BE2C (cell line): Measurements from ENCODE around the gene FOXE1.

GRCh38 chr9:96654300-96655195 lies 569 bp downstream of the PRXL2C start:
- RRBS = 1% methylated on average over 24 of the region's 75 CpGs

GRCh38 chr9:96874699-96875727 lies 20.7 kb upstream of the ZNF782 start:
- RRBS = 20% methylated on average over 5 of the region's 35 CpGs

DNA sequence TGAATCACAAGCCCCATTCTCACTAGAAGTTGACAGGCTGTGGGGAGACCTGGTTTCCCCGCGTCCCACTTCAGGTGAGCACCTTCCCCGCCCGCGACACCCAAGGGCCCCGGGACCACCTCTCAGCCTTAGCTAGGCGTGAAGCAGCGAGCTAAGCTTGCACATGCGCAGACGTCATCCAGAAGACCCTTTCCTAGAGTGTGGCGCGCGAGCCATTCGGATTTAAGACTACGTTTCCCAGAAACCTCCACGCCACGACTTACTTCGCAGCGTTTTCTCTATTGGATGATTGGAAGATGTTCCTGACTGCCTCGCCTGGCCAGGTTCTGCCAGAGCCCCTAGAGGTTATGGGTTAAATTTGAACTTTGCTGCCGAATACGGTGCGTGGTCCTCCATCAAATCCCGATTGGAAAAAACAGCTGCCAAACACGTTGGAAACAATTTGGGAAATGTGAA lies 21.4 kb upstream of the ZNF782 start:
- RRBS = no CpG with 5 or more reads among the region's 25 CpGs

- RRBS = no CpG with 5 or more reads among the region's 15 CpGs
Measured at GRCh38 chr9:97214372-97215084, 92.9 kb upstream of the CCDC180 start.

GRCh38 chr9:97232310-97232930 lies 75.0 kb upstream of the CCDC180 start:
- RRBS = no CpG with 5 or more reads among the region's 8 CpGs

- RRBS = no CpG with 5 or more reads among the region's 10 CpGs
Measured at GRCh38 chr9:97329892-97330279, 22.4 kb downstream of the CCDC180 start.

- RRBS = no CpG with 5 or more reads among the region's 13 CpGs
Measured at GRCh38 chr9:97529237-97530066, 28.0 kb downstream of the TMOD1 start.

DNA sequence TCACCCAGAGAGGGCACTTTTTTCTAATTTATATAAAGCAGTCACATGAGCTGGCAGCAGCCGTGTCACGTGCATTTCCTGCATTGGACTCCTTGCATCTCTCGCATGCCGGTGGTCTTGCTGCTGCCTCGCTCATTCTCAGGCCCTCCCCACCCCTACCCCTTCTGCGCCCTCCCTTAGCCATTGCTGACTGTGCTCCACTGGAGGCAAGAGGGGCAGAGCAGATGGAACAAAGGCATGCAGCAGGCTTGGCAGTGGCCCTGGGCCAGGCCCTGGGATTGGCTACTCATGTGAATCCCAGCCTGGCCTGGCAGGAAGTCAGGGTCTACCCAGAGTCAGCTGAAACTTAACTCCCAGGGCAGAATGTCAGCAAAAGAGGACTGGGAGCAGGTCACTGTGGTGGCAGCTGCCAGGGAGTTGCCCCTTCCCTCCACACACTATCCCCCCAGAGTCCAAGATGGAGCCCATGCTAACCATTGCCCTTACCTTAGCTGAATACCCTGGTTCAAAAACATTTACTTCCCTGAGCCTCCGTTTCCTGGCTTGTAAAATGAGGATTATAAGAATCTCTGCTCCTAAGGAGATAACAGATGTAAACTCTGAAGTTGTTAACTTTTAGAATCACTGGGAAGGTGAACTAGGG lies 62.2 kb downstream of the TSTD2 start:
- RRBS = no CpG with 5 or more reads among the region's 7 CpGs

GRCh38 chr9:97803331-97804123 lies 49.5 kb upstream of the FOXE1 start:
- RRBS = 2% methylated on average over 40 of the region's 74 CpGs

- RRBS = 48% methylated on average over 17 of the region's 64 CpGs
Measured at GRCh38 chr9:97852847-97853539, at the start of gene FOXE1. Gene FOXE1, plus strand, starts transcription at chr9:97853226.

GRCh38 chr9:97920748-97921368 lies 1.4 kb downstream of the TRMO start:
- RRBS = no CpG with 5 or more reads among the region's 5 CpGs

- RRBS = no CpG with 5 or more reads among the region's 2 CpGs
Measured at GRCh38 chr9:98017169-98017897, 34.2 kb downstream of the ANP32B start.

DNA sequence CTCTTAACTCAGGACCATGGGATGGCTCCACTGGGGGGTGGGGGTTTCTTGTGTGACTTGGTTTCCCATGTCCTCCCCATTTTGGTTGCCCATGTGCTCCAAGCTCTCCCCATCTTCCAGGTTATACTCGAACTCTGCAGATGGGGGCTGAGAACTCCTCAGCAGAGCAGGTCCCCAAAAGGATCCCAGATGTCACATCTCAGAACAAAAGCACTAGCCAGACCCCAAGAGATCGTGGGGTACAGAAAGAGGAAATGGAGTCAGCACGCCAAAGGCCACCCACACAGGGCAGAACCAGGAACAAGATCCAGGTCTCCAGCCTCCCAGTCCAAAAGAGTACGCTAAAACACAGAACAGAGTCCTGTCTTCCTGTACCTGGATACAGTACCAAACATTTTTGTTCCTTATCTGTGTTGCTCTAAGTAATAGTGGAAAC lies 15.9 kb downstream of the CORO2A start:
- RRBS = no CpG with 5 or more reads among the region's 4 CpGs

DNA sequence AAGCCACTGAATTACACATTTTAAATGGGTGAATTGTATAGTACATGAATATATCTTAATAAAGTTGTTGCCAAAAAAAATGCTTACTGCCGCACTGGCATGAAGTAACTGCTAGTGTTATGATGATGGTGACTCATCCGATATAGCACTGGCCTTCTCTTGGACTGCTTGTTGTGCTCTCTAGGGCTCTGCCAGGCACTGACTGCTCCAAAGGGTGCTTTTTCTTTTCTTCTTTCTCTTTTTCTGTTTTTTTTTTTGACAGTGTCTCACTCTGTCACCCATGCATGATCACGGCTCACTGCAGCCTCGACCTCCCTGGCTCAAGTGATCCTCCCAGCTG lies 23.4 kb downstream of the TBC1D2 start:
- RRBS = no CpG with 5 or more reads among the region's 4 CpGs

GRCh38 chr9:98243733-98244303 lies 11.6 kb downstream of the TBC1D2 start:
- RRBS = no CpG with 5 or more reads among the region's 7 CpGs

DNA sequence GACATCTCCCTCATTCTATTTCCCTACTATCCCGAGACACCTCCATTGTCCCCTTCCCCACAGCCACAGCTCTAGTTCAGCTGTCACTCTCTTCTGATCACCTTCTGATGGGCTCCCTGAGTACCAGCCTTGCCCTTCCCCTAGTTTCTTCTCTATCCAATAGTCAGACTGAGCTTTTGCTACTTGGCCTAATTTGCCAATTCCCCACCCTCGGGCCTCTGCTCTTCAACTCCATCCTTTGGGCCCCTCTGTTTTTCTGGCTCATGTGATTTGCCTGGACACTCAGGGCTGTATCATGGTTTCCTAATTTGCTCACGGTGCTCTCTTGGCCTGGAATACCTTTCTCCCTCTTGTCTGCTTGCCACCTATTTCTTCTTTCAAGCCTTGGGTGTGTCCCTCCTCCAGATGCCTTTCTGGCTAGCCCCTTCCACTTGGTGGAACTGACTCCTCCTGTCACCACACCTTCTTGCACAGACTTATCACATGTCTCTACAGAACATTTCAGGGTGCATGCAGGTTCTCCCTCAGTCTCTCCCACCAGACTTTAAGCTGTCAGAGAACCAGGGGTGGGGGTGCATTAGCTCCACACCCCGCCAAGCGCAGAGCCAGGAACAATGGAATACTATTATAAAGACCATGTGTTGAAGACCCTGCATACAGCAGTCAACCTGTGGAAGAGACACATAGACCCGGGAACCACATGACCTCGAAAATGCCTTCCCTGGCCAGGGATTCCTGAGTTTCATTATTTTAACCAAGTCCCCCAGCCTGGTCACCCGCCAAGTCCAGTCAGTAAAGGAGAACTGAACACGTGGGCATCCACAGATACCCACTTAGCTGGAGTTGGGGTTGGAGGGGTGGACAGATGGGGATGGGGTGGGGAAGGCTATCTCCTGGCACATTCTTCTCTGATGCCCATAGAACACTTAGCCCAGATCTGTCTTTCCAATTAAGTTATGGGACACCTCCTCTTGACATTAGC lies 1.8 kb downstream of the TBC1D2 start:
- RRBS = no CpG with 5 or more reads among the region's 9 CpGs

DNA sequence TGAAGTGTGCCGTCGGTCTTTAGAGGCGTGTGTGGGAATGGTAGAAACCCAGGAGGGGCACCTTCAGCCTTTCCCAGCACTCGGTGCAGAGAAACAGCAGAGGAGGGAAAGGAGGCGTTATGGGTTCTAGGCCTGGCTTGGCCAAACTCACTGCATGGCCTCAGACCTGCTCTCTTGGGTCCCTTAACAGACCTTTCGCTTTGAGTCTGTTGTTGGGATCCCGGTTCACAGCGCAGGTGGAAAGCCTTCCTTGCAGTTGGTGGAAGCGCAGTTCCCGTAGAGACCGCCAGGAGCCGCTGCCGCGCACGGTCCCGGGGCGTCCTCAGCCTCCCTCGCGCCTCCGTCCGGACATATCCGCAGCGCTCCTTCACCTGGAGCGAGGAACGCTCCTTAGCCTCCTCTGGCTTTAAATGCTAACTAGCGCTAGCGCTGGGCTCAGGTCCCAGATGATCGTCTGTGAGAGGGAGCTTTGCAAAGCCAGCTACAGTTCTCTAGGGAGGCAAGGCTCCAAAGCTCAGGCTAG lies 31.2 kb downstream of the COL15A1 start:
- RRBS = 8% methylated on average over 8 of the region's 28 CpGs

- RRBS = no CpG with 5 or more reads among the region's 9 CpGs
Measured at GRCh38 chr9:99132410-99132838, 27.5 kb downstream of the TGFBR1 start.

DNA sequence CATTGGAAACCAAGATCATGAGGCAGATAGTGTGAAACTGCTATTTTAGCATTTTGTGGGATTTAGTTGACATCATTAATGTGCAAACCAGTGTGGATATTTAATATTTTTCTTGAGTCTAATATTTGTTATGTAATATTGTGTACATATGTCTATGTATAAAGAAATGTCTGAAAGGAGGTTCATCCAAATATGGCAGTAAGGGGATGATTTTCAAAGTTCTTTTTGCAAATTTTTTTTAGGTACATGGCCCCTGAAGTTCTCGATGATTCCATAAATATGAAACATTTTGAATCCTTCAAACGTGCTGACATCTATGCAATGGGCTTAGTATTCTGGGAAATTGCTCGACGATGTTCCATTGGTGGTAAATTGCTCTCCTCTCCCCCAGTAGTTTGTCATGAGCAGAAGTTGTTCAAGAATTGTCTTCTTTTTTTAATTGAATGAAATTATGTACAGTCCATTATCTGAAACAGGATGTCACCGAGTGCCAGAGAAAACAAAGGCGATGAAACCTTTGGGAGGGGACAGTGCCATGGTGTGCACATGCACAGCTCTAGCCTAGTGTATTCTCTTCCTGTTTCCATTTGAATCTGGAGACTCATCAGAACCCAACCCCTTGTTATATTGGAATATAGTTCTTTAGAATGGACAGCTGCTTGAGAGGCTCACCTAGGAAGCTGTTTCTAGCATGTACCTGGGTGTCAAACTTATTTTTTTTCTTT lies 41.5 kb downstream of the TGFBR1 start:
- RRBS = no CpG with 5 or more reads among the region's 6 CpGs